Mesangial cell (primary cell): ENCODE results near the genes MAB21L1, ALG5 and FREM2.

- RAMPAGE, long total RNA = no peak
Observed at GRCh38 chr13:34310649-34311004, 492.7 kb downstream of the RFC3 start.

DNA sequence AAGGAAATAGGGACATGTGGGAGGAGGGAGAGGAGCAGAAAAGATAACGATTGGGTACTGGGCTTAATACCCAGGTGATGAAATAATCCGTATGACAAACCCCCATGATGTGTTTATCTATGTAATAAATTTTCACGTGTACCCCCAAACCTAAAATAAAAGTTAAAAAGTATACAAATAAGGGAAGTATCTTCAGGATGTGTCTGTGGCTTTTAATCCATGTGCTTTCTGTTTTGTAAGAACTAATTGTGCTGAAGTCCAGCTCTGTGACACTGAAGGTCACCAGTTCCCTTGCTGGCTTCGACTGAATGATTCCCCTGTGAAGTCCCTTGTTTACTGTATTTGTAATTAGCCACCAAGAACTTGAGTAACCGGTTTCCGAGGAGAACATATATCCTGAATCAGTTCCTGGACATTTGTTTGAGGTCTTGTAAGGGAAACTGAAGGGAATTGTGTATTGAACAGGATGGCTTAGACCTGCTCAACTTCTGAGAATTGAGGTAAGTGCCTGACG, 529.7 kb downstream of the RFC3 start:
- RAMPAGE, long total RNA = no peak

GRCh38 chr13:34538461-34538863, 403.6 kb upstream of the NBEA start:
- RAMPAGE, long total RNA = no peak

DNA sequence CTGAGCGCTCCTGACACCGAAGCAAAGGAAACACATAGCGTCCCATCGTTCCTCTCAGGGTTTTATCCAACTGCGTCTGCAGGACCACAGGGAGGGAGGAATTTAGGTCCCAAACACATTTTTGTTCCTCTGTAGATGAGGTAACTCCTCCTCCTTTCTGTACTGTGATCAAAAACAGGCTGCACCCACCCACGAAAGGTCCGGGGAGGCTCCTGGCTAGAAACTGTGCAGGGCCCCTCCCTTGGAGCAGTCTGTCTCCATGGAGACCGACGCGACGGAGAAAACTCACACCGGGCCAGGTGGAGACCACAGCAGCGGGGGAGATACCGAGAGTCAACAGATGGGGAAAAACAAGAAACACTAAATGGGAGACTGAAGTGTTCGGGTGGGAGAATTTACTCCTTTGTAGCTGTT, 191.8 kb upstream of the NBEA start:
- RAMPAGE, long total RNA = no peak

GRCh38 chr13:35476107-35476995, at the start of gene MAB21L1:
TSS of gene MAB21L1 (minus strand) at chr13:35476689.
- RAMPAGE, long total RNA = no peak

DNA sequence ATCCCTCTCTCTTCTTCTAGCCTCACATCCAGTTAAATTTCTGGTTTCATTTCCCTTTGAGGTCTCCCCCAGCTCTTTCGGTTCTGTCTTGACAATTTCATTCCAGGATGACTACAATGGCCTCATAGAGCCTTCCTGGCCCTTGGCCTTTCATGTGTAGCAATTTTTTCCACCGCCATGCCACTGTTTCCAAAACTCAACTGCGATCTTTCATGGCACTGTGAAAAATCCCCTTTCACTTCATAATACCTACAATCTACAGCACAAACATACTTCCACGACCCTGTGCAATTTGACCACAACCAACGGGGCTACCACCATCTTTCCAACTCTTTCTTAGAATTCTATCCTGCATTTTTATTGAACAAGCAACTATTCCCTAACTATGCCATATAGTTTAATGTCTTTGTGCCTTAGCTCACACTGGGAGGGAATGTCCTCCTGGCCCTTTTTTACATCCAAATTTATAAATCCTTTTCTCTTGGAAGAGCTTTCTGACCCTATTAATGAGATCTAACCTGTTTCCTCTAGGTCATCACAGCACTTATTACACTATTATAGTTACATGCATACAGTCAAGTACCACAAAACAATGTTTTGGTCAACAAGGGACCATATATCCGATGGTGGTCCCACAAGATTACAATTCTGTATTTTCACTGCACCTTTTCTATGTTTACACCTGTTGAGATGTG, 268.7 kb downstream of the DCLK1 start:
- RAMPAGE, long total RNA = no peak

DNA sequence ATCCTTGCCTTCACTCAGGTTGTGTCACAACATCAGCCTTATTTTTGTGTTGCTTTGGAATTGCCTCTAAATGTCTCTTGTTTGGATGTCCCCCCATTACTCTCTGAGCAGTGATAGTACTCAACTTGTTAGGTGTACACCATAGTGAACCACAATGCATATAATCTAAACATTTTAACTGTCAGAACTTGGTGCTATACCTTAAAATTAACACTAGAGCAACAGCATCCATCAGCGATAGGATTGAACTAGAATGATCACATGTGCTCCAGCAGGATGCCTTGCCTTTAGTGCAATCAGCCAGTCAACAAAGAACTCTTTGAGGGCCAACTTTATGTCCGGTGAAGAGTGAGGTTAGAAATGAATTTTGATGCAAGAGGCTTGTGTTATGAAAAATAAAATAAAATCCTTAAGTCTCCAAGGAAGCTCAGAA, 61.5 kb downstream of the DCLK1 start:
- RAMPAGE, long total RNA = no peak

- RAMPAGE, long total RNA = no peak
Observed at GRCh38 chr13:36357329-36357623, 11.1 kb upstream of the SPART start.

- RAMPAGE, long total RNA = no peak
Observed at GRCh38 chr13:36761795-36762607, 57.0 kb upstream of the RFXAP start.

DNA sequence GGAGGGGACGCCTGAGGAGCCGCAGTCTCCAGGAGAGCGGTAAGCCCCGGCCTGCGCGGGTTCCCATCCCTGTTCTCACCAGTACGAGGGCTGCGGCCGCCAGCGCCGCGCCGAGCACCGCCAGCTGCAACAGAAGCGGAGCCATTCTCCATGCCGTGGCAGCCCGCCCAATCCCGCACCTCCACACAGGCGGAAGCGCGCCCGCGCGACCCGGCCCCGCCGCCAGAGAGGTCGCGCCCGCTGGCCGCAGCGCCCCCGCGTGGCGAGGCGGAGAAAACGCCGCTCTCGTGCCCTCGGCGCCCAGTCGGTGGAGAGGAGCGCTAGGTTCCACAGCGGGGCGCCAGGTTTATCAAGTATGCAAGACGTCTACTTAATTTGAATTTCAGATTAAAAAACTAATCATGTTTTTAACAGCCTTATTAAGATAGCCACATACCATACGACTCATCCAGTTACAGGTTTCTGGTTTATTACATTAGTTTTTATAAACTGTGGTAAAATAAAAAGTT, at the start of gene ALG5:
ALG5 (minus strand) TSS at position 185 of the 509 bp plus-strand sequence.
- RAMPAGE, long total RNA = start-site peak on the minus strand centred at position 179 of the sequence, 58 bp wide, 507 reads

DNA sequence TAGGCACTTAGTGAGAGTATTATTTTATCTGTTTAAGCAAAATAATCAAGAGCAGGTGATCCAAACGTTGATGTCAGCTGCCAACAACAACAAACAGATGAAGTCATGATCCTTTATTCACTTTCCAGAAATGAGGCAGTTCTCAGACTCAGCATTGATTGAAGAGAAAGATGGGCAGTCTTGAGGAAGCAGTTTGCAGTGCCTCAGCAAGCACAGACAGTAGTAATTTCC, 38.5 kb upstream of the CSNK1A1L start:
- RAMPAGE, long total RNA = no peak

- RAMPAGE, long total RNA = no peak
Observed at GRCh38 chr13:38146812-38147299, 202.8 kb upstream of the UFM1 start.

DNA sequence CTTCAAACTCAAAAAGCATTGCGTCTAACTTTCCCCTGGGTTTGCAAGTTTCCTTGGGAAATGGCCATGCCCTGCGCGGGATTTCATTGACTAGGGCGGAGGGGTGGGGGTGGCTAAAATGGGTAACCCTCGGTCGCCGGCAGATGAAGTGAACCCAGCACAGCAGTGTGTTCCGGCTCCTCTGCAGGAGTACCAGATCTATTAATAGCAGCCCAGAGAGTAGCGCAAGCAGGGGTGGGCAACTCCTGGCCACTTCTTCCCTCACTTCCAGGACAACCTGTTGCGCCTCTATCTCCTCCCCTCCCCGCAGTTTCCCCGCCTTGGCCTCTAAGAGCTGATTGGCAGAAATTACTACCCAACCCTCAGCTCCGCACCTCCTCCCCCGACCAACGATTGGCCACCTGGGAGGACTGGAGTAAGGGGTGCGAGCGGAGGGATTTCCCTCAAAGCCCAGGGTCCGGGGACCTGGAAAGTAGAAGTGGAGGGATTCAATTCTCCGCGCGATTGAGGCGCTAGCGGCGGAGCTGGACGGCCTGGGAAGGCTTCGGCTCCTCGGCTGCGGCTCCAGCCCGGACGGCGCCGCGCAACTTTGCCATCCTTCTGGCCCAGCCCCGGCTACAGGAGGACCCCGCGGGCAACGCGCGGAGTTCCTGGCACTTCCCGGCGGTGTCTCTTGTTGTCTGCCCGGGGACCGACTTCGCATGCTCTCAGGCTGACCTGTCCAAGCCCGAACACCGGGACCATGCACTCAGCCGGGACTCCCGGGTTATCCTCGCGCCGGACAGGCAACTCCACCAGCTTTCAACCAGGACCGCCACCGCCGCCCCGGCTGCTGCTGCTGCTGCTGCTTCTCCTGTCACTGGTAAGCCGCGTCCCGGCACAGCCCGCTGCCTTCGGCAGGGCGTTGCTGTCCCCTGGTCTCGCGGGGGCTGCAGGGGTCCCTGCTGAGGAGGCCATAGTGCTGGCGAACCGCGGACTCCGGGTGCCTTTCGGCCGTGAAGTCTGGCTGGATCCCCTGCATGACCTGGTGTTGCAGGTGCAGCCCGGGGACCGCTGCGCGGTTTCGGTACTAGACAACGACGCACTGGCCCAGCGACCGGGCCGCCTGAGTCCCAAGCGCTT, at the start of gene FREM2:
FREM2 (plus strand) TSS at position 475 of the 1,122 bp plus-strand sequence.
- RAMPAGE, long total RNA = no peak

- RAMPAGE, long total RNA = no peak
Observed at GRCh38 chr13:39039061-39039540, 845 bp downstream of the NHLRC3 start.

- RAMPAGE, long total RNA = no peak
Observed at GRCh38 chr13:39365015-39365742, 237.8 kb downstream of the LHFPL6 start.

DNA sequence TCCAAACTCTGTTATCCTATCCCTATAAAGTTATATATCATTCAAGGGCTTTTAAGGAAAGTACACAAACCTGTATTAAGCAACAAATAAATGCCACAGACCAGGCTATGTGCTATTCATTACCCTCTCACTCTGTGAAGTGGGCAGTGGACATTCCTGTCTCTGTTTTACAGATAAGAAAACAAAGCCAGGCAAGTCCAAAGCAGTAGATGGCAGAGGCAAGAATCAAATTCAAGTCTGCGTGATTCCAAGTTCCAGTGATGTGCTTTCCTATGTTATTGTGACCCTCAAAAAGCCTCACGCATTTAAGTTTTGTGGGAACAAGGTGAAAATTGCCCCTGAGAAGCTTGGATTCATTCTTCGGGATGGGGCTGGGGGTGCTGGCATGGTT, 140.5 kb downstream of the LHFPL6 start:
- RAMPAGE, long total RNA = no peak

- RAMPAGE, long total RNA = no peak
Observed at GRCh38 chr13:39501508-39502256, 101.3 kb downstream of the LHFPL6 start.

GRCh38 chr13:39537096-39537447, 65.9 kb downstream of the LHFPL6 start:
- RAMPAGE, long total RNA = no peak

DNA sequence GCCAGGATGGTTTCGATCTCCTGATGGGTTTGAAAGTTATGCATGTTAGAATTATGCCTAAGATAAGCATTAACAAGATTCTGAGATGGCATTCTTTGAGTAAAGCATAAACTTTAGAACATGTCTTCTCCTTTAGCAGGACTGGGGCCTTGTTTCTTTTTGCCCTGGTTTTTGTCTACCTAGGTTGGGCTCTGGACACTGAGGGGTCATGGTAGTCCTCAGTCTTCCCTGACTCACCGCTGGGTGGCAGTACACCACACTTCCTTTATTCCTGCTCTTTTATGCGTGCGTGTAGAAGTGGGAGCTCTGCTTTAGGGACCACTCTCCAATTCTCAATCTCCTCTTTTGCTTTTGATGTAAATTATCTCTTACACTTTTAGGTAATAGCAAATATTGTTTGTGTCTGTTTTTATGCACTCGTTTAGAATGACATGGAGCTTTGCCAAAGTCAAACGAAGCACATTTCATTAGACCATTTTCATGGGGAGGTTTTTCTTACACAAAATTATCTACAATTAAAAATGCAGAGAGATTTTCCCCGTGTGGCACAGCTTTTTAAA, 413.8 kb downstream of the COG6 start:
- RAMPAGE, long total RNA = no peak

DNA sequence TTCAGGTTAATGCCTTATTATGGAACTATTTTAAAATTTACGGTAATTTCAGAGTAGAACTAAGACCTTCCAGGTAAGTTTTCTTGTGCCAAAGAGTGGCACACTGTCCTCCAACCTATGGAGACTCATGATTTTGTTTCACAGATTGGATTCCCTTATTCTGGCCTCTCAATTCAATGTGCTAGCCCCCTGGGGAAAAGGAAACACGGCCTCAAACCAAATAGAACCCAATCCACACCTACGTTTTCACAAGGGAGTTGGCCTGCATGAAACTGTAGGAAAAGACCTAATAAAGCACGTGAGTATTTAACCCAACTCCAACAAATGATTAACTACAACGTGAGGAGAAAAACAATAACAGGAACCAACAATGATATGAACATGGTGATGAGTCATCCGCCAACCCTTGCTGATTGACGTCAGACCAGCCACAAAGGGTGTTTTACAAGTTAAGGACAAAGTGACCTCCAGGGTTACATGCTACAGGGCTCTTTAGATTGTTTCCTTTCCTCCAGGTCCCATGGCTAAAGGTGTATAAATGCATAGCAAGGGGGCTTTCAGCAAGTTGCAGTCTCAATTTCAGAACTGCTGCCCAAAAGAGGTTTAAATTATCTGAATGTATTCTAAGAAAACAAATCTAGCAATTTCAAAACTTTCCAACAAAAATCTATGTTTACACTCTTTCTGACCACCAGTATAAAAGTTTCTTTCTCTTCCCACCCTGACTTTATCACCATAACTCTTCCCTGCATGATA, 460.6 kb downstream of the COG6 start:
- RAMPAGE, long total RNA = no peak